ENCODE results near the gene MTURN.

DNA sequence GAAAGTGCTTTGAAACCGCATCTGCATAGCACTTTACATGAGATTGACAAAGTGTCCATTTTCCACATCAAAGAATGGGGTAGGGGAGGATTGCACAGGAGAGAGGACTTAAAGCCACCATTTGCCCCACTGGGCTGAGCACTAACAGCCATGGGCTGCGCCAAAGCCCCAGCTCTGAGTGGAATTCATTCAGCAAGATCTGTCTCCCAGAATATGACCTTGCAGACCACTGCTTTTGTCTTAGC lies 149.9 kb downstream of the HIBADH start:
- PRO-cap, result no peak

DNA sequence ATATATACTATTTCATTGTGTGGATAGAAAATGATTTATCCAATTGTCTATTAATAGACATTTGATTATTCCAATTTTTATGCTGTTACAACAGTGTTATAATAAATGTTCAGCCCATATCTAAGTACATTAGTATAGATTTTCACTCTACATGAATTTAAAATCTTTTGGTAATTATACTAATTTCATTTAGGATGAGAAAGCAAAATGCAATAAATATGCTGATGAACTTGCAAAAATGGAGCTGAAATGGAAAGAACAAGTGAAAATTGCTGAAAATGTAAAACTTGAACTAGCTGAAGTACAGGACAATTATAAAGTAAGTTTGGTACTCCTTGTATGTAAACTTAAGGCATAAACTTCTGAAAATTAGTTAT lies 59.8 kb downstream of the TAX1BP1 start:
- PRO-cap, result no peak

DNA sequence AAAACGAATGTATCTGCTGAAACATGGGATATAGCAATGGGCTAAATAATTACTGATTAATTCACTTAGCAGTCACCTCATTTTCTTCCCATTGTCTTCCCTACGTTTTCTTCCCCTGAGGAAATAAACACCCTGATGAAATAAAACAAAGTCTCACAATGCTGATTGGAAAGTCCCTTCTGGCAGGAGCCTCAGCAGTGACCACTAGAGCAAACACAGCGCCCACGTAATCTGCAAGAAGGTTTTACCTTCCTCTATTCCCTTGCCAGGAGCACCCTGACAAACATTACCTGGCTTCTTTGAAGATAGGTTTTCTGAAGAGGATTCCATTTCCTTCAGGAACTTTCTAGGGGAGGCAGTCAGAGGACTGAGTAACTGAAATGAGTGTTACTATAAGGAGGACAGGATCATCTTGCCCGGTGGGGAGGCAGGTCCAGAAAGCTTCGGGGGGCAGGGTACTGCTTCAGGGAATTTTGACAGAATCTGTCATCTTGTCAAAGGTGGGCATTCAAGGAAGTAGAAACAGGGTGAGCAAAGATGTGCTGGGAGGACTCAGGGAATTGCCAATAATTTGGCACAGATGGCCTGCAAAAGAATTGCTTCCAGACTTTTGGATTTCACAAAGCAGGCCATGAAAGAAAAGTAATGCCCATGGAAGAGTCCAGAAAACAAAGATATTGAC lies 30.7 kb downstream of the JAZF1 start:
- PRO-cap, result no peak

DNA sequence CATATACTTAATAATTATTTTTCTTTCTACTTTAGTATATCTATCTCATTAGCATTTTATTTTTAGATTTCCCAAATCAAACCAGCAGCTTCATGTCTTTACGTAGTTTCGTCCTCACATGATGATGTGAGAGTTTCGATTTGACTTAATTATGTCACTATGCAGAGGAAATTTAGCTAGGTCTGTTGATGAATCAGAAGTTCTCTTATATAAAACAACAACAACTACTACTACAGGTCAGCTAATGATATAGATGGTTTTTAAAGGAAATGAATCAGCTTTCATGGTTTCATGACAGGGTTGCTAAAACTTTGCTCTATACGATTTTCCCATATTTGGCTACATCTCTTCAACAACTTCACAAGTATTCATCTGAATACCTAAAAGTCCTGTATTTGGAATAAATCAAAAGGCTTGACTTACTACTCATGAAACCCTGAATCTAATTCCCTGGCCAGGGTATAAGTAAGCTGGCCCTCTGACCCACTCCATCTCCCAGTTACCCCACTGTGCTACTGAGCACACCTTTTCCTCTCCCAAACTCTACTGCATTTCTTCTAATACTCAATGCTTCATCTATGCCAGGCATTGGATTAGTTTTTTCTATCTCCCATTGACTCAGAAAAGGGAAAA lies 28.5 kb downstream of the JAZF1 start:
- PRO-cap, result no peak

GRCh38 chr7:28239924-28240280 lies 59.3 kb upstream of the JAZF1 start:
- PRO-cap, result no peak

DNA sequence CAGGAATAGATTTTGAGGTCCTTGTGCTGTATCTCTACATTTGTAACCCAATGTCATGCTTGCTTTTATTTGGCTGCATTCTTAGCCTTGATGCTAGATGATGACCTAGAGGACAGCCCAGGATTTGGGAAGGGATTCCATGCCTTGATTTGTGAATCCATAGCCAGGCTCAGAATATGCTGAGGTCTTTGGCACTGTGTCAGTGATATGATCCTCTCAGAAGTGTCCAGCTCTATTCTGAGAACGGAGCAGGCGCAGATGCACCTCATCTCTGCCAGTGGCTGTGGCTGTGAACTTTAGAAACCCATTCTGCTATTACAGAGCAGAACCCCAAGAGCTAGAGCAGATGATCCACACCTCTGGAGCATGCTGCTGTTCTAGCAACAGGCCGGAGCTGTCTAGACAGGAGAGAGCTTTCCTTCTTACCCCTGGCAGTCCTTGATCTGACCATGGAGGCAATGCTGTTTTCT lies 212.8 kb downstream of the TRIL start:
- PRO-cap, result no peak

GRCh38 chr7:28754023-28754646 lies 204.0 kb downstream of the TRIL start:
- PRO-cap, result no peak

DNA sequence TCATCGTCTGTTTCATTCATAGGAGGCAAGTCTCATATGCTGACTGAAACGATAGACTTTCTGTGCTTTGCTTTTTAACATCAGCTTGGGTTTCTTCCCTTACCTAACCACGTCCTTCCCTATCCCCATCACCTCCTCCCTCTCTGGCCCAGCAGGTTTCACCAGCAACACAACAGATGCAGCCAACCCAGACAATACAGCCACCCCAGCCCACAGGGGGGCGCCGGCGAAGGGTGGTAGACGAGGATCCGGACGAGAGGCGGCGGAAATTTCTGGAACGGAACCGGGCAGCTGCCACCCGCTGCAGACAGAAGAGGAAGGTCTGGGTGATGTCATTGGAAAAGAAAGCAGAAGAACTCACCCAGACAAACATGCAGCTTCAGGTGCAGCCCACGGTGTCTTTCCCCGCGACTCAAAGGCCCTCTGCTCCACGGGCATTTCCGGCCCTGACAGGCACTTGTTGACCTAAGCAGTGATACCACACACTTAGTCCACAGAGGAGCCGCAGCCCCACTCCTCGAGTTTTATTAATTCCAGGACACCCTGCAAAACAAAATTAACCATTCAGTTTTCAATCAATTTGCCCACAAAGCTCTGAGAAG lies 149.0 kb downstream of the TRIL start:
- PRO-cap, result no peak

- PRO-cap, result no peak
These were observed 34.5 kb downstream of the CPVL start for GRCh38 chr7:29111754-29112301.

- PRO-cap, result no peak
These were observed 424 bp downstream of the CPVL start for GRCh38 chr7:29145919-29146307.

DNA sequence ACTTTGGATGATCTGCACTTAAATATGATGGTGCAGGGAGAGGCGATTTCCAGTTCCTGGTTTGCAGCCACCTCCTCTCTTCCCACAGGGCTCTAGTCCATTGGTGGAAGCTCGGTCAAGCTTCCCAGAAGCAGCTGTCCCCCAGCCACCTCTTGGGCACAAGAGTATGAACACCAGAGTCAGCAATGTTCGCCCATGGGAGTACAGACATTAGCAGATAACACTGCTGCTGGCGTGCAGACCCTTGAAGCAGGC lies 1.5 kb upstream of the CPVL start:
- PRO-cap, result no peak

DNA sequence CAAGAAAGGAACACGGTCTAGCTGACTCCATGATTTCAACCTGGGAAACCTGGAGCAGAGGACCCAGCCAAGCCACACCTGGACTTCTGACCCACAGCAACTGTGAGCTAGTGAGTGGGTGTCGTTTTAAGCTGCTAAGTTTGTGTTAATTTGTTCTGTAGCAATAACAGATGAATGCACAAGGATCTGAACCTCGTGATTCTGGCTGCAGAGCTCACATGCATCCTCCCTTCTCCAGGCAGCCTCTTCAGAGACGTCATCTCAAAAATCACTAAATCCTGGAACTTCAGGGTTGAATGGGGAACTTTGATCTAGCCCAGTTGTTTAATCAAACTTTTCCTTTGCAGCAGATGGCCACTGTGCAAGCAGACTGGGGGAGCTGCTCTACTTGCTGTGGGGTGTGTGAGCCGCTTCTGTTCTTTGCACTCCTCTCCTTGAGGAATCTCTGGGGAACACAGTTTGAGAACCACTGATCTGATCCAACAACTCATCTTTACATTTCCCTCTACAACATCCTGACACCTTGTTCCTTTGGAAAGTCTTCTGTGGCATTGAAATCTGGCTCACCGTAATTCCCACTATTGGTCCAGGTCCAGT lies 90.2 kb downstream of the CHN2 start:
- PRO-cap, result no peak

DNA sequence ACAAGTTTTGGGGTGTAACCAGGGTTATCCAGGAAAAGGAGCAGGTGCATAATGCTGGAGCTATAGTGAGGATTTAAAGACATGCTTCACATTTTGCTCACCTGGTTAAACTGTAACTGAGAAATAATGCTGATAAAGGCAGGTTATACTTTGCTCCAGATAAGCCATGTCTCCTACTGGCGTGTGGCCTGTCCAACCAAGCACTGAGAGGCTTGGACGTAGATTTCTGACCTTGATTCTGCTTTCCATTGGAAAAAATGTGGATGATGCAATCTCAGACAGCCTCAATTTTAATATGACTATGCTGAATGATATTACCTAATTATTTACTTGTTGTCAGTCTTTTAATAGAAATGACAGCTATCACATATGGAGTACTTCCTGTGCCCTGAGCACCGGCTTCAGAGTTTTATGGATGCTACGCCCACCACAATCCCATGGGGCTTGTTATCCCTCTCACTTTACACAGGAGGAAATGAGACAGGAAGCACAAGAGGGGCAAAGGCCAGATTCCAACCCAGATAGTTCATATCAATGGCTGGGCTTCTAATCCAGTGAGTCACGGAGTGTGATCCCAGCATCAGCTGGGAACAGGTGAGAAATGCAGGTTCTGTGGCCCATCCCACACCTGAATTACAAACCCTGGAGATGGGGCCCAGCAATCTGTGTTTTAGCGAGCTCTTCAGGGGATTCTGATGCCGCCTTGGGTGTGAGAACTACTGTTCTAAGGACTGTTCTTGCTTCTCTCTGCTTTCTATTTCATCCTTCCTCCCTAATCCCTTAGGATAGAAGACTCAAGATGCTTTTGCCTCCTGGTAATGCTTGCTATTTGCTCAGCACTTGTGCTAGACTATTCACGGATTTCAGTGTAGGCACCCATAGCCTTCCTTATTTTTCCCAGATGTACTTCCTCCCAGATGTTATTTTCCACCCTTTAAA lies 181.6 kb downstream of the CHN2 start:
- PRO-cap, result no peak

DNA sequence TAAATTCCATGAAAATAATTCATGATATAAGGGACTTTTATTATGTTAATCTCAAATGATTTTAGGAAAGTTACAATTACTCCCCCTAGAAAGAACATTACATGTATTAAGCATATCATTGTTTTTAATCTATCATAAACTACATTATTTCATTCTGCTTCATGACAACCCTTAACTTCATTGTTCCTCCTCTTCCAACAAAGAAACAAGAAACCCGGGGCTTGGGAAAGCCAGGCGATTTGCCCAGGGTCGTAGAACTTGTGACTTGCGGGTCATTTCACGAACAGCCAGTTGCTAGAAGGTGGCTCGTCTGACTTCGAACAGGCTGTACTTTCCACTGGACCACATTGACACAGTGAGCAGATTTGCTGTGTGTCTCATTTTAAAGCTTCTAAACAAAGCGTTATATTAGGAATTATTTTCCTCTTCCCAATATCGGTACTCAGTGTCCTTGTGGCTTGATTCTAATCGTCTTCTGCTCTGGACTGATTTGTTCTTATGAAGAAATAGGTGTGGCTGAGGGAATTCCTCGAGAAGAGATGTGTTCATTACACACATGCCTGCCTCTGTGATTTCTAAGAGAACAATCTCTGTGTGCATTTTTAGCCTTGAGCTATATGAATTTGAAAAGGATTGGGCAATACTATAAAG lies 150.1 kb upstream of the PRR15 start:
- PRO-cap, result no peak

- PRO-cap, result no peak
These were observed 82.7 kb upstream of the PRR15 start for GRCh38 chr7:29480840-29481430.

- PRO-cap, result no peak
These were observed 41.6 kb upstream of the MTURN start for GRCh38 chr7:30093218-30093635.

GRCh38 chr7:30134702-30135627 lies at the start of gene MTURN:
Gene MTURN, plus strand, starts transcription at chr7:30134986.
- PRO-cap, result bidirectional peak, plus-strand start at chr7:30134732, minus-strand start at chr7:30134559; bidirectional peak, plus-strand start at chr7:30134991, minus-strand start at chr7:30135008

GRCh38 chr7:30135628-30135809 lies 733 bp downstream of the MTURN start:
- PRO-cap, result bidirectional peak, plus-strand start at chr7:30135854, minus-strand start at chr7:30135690

DNA sequence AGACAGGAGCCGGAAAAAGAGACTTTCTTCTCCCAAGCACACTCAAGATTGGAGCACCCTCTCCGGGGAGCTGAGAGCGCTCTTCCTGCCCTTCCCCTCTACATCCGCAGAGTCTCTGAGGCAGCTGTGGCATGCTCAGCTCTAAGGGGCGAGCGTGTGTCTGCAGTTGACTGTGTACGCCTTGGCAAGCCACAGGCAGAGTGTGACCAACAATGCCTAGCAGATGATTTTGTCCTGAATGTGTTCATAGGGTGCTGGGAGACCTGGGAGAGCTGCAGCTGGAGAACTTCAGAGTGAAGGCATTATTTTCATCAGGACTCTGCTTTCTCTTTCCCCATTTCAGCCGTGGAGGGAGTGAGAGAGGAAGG lies 20.7 kb downstream of the MTURN start:
- PRO-cap, result no peak

DNA sequence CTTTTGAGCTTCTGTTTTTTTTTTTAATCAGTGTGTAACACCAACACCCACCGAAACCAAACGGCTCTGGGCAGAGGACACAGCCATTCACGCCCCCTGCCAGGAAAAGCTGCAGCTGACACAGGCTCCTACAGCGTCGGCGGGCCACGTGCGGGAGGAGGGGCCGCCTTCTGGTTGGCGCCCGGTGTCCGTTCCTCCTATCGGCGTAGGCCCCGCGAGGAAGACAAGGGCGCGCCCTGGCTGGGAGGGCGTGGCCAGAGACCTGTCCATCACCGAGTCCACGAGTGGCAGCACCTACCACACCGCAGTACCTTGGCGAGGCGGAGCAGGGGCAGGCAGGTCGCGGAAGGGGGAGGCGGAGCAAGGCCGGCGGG lies 242 bp upstream of the ZNRF2 start:
- PRO-cap, result no peak